ENCODE results near the genes GOLGA6A, CCDC33, CLK3 and MPI.

DNA sequence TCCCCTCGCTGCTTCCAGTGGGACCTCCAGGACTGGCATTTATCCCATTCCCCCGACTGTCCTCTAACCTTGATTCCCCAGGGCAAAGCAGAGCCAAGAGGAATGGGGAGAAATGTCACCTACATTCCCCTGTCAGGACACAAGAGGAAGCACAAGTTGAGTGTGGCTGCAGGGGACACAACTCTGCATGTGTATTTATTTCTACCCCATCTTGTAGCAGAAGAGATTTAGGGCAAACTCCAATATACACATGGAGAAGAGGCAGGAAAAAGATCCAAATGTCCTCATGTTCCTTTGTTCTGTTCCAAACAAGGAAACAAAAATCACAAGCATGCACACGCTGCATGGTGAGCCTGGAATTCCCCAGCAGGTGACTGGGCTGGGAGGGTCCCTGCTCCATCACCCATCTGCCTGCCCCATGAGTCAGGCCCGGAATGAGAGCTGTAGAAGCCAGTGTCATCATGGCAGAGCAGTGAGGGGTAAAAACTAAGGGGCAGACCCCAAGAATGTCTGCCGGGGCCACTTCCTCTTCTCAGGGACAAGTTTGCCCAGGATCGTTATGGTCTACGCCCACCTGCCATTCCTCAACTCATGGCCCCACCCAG is 4.1 kb downstream of the STOML1 start:
- RRBS, result 81% methylated on average over 2 of the region's 7 CpGs

DNA sequence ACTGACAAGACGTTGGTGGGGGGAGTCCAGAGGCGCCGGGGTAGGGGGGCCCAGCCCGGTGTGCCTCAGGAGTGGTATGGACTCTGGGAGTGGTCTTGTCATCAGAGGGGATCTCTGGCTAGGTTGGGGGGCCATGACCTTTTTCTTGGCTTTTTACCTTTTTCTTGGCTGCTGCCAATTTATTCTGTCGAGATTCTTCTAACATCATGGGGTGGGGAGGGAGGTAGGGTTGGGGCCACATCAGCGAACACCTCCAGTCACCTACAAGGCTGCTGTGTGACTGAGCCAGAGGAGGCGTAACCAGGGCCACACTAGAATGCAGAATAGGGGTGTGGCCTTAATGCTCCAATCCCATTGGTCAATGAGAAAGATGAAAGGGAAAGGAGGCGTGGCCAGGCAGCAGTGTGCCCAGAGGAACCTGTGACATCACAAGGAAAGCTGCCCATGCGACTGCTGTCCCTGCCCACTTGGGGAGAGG is at the start of gene GOLGA6A:
Gene GOLGA6A (minus strand): TSS at position 282 of the 478 bp plus-strand sequence.
- RRBS, result no CpG with 5 or more reads among the region's 9 CpGs

DNA sequence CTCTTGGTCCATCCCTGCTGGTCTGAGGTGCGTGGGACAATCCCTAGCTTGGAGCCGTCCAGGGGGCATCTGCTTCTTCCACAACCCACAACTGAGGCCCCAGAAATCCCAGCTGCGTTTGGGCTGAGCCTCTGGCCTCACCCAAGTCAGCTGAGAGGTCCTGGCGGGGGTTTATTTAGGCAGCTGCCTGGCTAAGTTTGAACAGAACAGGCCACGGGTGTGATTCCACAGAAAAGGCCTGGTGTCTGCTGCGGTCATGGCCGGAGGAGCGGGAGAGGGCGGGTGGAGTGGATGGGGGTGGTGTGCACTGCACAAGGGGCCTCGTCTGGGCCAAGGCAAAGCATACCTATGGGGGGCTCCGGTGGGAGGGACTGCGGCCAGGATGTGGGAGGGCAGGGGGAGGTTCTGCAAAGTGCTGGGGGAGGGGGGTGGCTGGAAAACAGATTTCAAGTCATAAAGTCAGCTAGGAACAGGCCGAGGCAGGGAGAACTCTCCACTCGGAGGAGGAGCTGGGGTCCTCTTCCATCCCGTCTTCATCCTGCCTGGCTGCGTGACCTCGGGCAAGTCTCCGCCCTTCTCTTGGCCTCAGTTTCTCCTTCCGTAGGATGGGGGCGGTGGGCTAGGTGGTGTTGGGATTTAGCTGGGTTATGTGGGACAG is 713 bp downstream of the ISLR start:
- RRBS, result no CpG with 5 or more reads among the region's 20 CpGs

DNA sequence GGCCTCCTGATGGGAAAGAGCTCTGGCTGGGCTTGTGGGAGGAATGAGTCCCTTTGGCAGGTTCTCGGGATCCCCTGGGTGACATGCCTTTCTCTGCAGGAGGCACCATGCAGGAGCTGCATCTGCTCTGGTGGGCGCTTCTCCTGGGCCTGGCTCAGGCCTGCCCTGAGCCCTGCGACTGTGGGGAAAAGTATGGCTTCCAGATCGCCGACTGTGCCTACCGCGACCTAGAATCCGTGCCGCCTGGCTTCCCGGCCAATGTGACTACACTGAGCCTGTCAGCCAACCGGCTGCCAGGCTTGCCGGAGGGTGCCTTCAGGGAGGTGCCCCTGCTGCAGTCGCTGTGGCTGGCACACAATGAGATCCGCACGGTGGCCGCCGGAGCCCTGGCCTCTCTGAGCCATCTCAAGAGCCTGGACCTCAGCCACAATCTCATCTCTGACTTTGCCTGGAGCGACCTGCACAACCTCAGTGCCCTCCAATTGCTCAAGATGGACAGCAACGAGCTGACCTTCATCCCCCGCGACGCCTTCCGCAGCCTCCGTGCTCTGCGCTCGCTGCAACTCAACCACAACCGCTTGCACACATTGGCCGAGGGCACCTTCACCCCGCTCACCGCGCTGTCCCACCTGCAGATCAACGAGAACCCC is 1.4 kb downstream of the ISLR start:
- RRBS, result 38% methylated on average over 5 of the region's 32 CpGs

DNA sequence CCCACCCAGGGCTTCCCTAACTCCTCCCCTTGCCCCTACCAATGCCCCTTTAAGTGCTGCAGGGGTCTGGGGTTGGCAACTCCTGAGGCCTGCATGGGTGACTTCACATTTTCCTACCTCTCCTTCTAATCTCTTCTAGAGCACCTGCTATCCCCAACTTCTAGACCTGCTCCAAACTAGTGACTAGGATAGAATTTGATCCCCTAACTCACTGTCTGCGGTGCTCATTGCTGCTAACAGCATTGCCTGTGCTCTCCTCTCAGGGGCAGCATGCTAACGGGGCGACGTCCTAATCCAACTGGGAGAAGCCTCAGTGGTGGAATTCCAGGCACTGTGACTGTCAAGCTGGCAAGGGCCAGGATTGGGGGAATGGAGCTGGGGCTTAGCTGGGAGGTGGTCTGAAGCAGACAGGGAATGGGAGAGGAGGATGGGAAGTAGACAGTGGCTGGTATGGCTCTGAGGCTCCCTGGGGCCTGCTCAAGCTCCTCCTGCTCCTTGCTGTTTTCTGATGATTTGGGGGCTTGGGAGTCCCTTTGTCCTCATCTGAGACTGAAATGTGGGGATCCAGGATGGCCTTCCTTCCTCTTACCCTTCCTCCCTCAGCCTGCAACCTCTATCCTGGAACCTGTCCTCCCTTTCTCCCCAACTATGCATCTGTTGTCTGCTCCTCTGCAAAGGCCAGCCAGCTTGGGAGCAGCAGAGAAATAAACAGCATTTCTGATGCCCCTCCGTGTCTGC is 2.8 kb downstream of the ISLR start:
- RRBS, result no CpG with 5 or more reads among the region's 5 CpGs

DNA sequence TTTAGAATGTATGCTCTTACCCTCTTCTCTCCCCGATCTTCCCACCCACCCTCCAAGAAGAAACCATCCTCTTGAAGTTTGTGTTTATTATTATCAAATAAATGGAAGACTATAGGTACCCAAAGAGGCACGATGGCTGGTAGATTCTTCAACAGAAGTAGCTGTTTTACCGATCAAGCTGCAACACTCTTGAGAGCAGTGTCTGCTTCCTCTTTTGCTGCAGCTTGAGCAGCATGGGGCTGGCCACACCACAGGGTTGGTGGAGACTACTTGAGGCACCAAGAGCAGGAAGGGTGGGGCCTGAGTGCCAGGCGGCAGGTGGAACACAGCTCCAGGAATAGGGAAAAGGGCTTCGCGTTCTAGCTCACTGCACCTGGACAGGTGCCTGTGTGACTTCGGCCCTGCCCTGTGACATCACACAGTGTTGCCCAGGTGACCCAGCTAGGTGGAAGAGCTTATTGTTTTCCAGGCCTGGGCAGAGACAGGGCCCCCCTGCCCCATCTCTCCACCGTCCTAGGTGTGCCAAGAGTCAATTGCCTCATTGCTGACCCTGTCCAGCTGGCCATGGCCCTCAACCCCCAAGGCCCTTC is at the start of gene CCDC33:
Gene CCDC33 (plus strand): TSS at position 458 of the 590 bp plus-strand sequence.
- RRBS, result no CpG with 5 or more reads among the region's 8 CpGs

GRCh38 chr15:74357416-74358215 is 9.8 kb downstream of the CYP11A1 start:
- RRBS, result no CpG with 5 or more reads among the region's 10 CpGs

- RRBS, result no CpG with 5 or more reads among the region's 5 CpGs
Observed at GRCh38 chr15:74365275-74365606, 2.2 kb downstream of the CYP11A1 start.

- RRBS, result no CpG with 5 or more reads among the region's 7 CpGs
Observed at GRCh38 chr15:74385667-74386091, 18.2 kb upstream of the CYP11A1 start.

DNA sequence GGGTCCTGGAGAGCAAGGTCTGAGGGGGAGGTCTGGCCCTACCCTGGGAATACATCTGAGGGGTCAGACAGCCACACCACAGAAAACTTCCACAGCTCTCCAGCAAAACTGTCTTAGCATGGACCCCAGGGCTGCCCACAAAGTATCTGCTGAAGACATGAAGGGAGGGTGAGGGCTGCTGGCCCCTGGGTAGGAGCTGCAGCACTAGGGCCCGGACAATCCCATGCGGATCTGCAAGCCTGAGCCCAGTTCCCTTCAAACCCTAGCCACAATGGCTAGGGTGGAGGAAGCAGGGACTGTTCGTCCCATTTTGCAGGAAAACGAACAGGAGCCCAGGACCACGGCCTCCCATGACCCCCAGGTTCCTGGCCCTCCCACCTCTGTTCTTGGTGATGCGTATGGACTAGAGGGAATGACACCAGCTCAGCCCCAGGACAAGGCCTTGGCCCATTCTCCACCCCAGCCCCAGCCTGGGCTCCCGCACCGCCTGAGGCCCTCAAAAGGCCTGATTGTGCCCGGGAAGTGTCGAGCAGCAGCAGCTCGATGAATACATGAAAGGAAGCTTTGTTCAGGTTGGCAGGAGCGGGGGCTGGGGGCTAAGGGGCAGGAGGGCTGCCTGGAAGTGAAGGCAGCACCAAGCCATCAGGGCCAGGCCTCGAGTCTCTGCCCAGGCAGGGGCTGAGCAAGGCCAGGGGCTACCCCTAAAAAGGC is 12.4 kb downstream of the SEMA7A start:
- RRBS, result no CpG with 5 or more reads among the region's 13 CpGs

- RRBS, result no CpG with 5 or more reads among the region's 7 CpGs
Observed at GRCh38 chr15:74578581-74579241, 36.9 kb upstream of the CLK3 start.

DNA sequence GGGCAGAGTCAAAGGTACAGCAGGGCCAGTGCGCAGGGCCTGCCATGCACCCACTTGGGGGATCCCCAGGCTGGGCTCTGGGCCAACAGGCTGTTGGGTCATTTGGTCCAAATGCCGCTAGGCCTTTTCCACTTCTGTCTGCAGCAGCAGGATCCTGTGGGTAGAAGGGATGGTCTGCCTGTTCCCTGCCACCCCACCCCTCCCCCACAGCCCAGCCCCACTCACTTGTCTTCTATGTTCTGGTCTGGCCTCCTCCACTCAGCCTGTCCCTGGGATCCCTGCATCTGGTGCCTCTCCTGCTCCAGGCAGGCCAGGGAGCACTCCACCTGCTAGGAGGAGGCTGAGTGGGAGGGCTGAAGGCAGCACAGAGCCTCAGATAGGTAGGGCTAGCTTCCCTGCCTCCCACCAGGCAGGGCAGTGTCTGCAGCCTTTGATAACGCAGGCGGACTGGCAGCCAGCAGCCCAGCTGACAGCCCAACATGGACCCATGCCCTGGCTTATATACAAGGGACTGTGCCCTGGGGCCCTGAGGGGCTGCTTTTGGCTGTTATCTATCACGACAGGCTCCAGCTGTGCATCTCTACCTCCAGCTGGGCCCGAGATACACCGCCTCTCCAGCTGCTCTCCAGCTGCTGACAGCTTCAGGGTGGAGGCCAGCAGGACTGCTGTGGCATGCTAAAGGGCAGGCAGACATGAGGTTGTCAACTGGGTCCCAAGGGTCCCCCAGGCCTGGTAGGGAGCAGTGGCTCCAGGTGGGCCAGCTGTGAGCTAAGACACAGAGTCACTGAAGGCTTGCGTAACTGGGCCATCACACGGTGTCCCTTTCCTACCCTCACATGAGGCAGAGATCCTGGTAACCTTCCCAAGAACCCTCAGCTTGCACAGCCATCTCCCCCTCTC is 5.3 kb upstream of the CLK3 start:
- RRBS, result no CpG with 5 or more reads among the region's 9 CpGs

DNA sequence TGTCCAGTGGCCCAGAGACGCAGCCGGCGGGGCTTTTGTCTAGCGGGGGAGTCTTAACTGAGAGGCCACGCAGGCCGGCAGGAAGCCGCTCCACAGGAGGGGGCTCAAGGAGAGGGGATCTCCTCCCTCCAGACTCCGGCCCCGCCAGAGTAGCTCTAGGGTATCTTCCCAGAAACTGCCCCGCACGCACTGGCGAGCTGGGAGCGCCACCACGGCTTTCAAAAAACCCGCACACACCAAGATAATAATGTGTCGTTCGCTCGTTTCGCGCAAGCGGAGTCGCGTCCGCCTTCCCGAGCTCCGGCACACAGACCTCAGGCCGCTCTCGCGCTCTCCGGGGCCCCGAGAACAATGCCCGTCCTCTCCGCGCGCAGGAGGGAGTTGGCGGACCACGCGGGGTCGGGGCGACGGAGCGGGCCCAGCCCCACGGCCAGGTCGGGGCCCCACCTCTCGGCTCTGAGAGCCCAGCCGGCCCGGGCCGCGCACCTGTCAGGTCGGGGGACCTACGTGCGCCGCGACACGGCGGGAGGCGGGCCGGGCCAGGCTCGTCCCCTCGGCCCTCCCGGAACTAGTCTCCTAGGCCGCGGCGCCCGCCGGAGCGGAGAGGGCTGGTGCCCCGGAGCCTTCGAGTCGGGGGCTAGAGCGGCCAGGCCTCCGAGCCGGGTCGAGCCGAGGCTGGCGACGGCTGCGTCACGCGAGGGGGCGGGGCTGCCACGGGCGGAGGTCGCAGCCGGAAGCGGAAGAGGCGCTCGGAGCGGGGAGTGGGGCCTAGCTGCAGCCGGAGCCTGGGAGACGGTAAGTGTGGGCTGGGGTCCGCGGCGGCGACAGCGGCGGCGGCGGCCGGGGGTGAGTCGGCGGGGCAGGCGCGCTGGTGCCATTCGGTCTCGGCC is at the start of gene CLK3:
Gene CLK3 (plus strand): TSS at position 733 of the 890 bp plus-strand sequence.
- RRBS, result 1% methylated on average over 52 of the region's 106 CpGs

- RRBS, result 75% methylated on average over 1 of the region's 8 CpGs
Observed at GRCh38 chr15:74627129-74627993, 11.7 kb downstream of the CLK3 start.

DNA sequence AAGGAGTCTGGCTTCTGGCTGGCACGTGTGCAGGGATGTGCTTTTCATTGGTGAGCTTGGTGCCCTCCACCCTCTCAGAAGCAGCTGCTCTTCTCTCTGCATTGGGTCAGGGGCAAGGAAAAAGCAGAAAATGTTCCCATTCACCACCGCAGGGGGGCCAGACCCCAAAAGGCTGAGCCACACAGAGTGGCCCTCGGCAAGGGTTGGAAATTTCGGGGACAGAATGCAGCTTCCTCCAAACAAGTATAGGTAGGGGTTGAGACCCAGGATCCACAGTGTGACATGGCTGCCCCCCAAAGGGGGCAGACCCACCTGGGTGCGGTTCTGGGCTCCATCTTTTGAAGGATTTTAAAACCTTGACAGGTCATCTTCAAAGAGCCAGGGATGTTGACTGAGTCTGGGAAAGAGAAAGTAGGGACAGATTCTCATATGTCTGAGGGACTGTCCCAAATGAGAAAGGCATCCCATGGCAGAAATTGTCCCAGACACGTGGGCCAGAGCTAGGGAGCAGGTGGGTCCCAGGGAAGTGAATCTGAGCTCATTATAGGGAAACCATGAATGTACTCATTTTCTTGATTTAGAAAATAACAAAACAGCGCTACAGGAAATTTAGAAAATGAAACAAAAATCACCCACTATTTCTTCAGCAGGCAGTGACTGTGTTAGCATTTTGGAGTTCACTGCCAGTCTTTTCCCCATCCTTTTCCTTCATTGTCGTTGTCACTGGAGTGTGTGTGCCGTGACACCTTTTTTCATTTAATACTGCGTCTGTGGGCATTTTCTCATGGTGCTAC is 2.8 kb downstream of the CSK start:
- RRBS, result no CpG with 5 or more reads among the region's 10 CpGs

DNA sequence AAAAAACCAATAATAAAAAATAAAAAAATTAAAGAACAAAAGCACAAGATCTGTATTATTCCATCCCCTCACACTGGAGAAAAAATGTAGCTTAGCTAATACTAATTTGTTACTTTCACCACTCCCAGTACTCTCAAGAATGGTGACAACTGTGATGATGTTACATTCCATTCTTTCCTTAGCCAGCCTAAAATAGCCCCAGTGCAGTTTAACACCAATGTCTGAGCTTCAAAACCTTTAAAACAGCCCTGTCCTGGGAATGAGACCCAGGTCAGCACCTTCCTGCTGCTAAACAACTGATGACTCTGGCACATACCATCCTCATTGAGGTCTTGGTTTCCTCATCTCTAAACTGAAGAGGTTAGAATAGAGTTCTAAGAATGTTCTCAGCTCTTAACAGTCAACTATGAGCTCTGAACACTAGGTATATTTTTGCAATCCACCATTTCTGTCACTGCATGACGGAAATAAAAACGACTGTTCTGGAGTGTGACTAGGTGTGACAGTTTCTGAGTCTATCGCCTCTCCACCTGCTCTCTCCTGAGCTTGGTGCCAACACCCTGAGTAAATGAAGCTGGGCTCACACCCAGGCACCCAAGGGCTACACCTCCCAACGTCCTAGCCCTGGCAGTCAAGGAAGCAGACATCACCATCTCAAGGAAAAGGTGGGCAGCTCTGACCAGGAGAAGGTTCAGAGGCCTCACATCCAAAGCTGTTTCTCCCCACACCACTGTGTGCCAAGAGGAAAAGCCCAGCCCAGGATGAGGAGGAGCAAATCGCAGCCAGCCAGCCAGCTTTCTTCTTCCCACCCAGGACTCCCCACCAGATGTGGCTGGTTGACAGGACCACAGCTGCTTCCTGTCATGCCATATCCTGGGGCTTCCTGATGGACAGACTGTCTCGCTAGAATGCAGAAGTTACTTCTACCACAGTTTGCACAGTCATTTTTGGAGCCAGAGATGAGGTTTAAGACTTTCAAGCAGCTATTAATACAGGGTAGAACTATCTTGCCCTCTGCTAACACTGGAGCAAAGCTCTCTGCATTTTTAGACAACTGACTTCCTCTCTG is 3.5 kb downstream of the SCAMP2 start:
- RRBS, result no CpG with 5 or more reads among the region's 6 CpGs

DNA sequence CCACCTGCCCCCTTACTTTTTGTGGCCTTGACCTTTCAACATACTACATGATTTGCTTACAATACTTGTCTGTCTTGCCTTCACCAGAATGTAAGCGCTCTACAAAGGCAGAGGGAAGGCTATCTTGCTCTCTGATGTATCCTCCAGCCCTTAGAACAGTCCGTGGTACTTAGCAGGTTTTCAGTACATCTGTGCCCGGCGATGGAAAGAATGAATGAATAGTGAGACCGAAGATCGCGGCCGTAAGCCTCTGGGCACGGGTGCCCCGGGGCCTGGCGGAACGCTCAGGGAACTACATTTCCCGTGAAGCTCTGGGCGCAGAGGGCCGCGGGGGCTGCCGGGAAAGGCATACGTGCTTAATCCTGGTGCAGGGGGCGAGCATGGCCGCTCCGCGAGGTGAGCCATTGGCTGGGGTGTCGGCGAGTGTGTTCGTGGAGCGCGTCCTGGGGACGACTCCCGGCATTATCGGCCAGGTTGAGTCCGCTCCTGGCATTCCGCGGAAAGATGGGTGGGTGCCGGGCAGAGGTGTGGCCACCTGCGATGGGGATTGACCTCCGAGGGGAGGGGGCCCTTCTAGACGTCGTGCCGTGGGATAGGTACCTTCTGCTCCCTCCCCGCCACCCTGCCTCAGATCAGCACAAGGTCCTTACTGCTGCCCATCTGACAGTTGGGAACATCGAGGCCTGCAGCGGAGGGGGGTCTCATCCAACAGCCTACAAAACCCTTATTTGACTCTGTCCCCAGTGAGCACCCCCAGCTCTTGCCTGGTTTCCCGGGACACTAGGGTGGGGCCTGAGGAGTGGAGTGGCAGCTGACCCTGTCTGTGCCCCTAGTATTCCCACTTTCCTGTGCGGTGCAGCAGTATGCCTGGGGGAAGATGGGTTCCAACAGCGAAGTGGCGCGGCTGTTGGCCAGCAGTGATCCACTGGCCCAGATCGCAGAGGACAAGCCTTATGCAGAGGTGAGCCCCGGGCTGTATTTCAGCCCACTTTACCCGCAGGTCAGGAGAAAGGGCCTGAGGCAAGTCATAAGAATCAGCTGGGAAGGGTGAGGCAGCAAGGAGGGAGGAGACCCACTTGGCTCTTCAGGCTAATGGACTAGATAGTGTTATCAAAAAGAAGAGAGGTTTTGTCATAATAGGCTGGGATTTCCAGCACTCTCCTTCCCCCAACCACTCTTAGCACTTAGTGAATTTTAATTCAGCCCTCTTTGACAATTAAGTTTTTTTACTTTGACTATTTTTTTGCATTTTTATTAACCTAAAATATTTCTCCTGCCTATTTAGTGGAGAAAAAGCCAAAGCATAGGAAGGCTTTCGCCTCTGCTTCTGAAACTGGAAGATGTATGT is at the start of gene MPI:
Gene MPI (plus strand): TSS at position 349 of the 1,348 bp plus-strand sequence.
- RRBS, result 1% methylated on average over 20 of the region's 51 CpGs

DNA sequence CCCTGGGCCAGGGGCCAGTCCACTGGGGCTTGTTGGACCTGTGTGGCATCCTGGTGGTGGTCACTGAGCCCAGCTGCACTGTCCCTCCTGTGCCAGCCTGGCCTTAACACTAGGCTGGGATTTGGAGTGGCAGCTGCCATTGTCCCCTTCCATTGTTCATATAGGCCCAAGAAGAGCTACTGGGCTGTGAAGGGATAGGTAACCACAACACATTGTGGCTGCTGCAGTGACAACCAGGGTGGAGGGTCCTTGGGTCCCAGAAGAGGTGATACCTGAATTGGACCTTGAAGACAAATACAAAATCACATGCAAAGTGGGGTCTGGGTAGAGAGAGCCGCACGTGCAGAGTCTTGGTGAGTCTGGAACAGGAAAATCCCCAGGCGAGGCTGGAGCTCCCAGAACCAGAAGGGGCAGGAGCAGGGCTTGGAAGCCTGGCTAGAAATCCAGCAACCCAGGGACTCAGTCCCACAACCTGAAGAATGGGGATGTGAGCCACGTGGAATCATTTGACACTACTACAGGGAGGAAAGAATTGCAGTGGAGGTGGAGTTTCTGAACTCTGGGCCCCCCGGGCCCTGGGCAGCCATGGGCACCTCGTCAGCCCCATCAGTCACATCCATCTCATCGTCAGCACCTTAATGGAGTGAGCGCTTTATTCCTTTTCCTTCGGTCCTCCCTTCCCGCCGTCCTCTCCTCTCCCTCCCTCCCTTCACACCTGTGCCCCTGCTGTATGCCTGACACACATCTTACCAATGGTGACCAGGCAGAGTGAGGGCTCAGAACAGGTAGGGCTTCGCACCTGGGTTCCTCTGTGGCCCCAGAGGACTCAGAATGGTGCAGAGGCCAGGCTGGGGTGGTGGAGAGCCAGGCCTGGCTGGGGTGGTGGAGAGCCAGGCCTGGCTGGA is 11.2 kb downstream of the C15orf39 start:
- RRBS, result no CpG with 5 or more reads among the region's 12 CpGs

DNA sequence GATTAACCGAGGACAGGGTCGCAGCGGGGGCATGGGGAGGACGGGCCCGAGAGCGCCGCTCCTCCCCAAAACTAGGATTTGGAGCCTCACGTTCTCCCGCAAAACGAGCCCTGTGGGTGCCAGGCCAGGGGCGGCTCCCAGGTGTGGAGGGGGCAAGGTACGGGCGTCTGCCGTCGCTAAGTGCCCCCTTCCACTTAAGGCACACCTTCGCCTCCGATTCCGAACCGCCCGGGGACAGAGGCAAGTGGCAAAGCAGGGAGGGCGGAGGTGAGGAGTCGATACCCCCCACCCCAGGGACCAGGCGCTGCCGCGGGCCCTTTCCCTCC is 884 bp downstream of the NEIL1 start:
- RRBS, result no CpG with 5 or more reads among the region's 25 CpGs

GRCh38 chr15:75380263-75380976 is 12.0 kb upstream of the MAN2C1 start:
- RRBS, result no CpG with 5 or more reads among the region's 12 CpGs

All from AG09319 (cell line).